Thyroid gland (tissue), 7 donors: ENCODE data around the gene DOCK10.

- PRO-cap, 2 experiments: no peak in any of the 2 experiments
- RAMPAGE, long total RNA, 5 experiments: no peak in any of the 5 experiments
Observed at GRCh38 chr2:221942912-221943494, 355.8 kb downstream of the PAX3 start.

GRCh38 chr2:222555029-222555773 lies 100.7 kb downstream of the FARSB start:
- PRO-cap, 2 experiments: no peak in any of the 2 experiments
- RAMPAGE, long total RNA, 5 experiments: no peak in any of the 5 experiments

DNA sequence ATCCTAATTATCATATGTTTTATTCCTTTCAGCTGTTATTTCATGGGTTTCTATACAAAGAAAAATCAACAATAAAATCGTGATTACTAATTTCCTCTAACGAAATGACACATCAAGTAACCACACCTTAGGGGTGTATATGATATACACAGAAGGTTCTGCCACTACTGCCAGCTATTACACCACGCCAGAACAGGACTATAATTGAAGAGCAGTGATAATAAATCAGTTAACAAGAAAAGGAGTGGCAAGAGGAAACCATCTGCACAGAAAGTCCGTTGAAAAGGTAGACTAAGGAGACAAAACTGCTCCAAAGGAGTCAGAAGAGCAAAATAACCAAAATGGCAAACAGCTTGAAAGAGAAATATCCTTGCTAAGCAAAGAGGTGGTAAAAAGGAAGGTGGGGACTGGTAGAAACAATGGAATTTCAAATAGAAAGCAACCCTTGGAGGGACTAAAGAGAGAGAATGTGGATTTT lies 3.0 kb downstream of the FARSB start:
- PRO-cap, 2 experiments: no peak in any of the 2 experiments
- RAMPAGE, long total RNA, 5 experiments: no peak in any of the 5 experiments

GRCh38 chr2:222683836-222684268 lies 12.4 kb downstream of the MOGAT1 start:
- PRO-cap, 2 experiments: no peak in any of the 2 experiments
- RAMPAGE, long total RNA, 5 experiments: no peak in any of the 5 experiments

DNA sequence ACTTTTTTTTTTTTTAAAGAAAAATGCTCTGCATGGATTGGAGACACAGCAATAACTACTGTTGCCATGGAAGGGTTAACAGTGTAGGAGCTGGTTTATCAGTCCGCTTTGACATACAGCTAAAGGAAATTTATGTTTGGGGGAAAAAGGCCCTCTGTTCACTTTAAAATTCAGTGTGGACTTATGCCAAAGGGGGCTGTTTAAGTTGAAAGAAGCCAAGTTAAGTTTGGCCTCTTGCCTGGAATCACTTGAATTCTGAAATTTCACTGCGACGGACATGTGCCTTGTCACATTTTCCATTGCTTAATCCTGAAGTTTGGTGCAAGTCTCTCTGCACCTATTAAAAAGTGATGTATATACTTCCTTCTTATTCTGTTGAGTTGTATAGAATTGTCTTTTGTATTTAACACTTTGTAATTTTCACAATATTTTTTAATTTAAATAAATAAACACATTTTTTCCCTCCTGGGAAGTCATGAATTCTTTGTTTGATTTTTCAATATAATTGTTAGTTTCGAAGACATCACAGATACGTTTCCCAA lies 3.2 kb downstream of the KCNE4 start:
- PRO-cap, 2 experiments: peak in 1 of 2 experiments; most common plus-strand start position 251 of the sequence (in 1); most common minus-strand start position 177 of the sequence (in 1)
- RAMPAGE, long total RNA, 5 experiments: no peak in any of the 5 experiments

DNA sequence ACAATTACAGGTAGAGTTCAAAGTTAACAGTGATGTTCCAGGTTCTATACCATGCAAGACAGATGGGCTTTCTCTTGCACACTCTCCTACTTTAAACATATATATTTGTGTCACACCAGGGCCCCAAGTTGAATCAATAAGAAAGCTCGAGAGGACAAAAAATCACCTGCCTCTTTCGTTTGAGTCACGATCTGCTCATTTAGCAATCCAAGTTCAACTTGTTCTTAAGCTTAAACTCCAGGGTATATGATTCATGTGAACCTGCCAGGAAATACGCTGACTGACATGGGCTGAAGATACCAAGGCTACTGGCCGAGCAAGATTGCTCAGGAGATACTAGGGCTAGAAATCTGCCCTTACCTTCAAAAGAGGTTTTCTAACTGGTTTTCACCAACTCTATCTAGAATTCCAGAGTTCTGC lies 77.3 kb downstream of the AP1S3 start:
- PRO-cap, 2 experiments: peak in 1 of 2 experiments; most common plus-strand start position 254 of the sequence (in 1); most common minus-strand start position 138 of the sequence (in 1)
- RAMPAGE, long total RNA, 5 experiments: no peak in any of the 5 experiments

- PRO-cap, 2 experiments: no peak in any of the 2 experiments
- RAMPAGE, long total RNA, 5 experiments: no peak in any of the 5 experiments
Observed at GRCh38 chr2:224221580-224221905, 180.4 kb downstream of the FAM124B start.

GRCh38 chr2:224399667-224400132 lies 2.2 kb downstream of the FAM124B start:
- PRO-cap, 2 experiments: no peak in any of the 2 experiments
- RAMPAGE, long total RNA, 5 experiments: no peak in any of the 5 experiments

DNA sequence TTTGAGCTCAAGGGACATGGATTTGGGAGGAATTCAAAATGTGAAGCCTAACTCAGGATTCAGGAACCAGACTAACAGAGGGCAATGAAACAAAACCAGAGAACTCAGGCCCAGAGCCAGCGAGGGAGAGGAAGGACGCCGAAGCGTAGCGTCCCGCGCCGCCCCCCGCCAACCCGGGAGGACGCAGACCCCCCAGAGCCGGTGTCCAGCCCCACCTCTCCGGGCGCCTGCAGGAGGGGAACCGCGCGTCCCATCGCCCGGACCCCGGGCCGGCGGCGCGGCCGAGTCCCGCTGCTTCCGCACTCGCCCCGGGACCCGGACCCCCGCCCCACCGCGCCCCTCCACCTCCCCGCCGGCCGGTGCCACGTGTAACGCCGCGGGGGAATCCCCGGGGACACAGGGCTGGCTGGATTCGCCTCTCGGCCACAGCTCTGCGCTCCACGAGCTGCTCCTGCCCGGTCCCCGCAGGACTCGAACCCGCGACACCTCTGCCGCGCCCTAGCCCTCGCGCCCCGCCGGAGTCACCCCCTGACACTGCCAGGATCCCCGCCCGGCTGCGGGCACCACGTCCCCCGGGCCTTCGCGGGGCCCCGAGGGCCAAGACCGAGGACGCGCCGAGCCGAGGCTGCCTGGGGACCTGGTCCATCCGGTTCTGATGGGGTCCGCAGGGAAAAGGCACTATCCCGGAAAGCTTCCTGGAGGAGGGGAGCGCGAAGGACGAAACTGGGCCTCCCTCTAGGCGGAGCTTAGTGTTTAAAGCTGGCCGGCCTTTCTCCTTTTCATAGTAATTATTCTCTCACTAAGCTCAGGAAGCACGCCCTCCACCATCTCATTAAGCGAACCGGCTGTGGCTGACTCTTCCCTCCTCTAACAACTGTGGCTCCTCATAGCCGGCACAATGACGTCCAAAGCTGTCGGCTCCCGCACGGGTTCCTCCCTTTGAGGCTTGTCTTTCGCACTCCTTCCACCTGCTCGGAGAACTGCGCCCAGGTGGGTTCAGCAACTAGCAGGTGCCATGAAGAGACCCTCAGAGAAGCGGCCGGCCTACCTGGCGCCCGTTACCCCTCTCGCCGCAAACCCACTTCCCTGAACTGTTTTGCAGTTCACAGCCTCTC lies 40.5 kb upstream of the FAM124B start:
- PRO-cap, 2 experiments: peak in 1 of 2 experiments; most common minus-strand start position 654 of the sequence (in 1)
- RAMPAGE, long total RNA, 5 experiments: no peak in any of the 5 experiments

DNA sequence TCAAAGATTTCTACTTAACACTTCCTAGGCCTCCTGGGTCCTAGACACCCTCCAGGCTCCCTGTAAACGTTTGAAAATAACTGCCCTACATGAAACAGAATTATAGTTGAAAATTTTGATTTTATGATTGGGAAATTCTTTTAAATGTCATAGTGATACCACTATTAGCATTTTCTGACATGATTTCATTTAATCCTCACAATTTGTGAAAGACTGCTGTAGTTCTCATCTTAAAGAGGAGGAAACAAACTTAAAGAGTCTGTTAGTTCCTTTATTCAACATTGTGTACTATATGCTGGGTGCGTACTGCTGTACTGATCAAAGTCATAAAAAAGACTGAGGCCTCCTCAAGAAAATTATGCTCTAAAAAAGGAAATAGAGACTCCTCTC lies 10.6 kb downstream of the CUL3 start:
- PRO-cap, 2 experiments: no peak in any of the 2 experiments
- RAMPAGE, long total RNA, 5 experiments: no peak in any of the 5 experiments

- PRO-cap, 2 experiments: peak in 2 of 2 experiments; most common plus-strand start chr2:224585718 (in 1)
- RAMPAGE, long total RNA, 5 experiments: no peak in any of the 5 experiments
Observed at GRCh38 chr2:224585583-224586226, 542 bp upstream of the CUL3 start.

DNA sequence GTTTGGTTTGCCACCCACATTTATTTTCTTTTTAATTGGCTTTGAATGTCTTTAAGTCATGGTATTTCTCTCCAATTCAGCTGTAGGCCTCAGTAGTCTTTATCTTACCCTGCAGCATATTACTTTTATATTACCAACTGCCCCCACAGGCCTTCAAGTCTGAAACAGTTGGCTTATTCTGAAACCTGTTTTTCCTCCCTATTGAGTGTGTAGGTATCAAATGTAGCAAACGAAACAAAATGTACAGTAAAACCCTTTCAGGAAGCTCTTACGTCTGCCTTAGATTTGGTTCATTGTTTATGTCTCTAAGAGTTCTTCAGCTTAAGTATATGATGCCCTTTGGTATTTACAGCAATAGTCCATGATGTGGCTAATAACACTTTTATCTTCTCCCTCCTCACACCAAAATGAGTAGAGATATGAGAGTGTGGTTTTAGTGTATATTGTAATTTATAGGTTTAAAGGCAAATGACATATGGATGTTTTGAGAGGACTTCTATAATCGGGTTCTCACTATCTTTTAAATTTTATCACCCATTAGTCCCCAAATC lies 108.8 kb downstream of the DOCK10 start:
- PRO-cap, 2 experiments: no peak in any of the 2 experiments
- RAMPAGE, long total RNA, 5 experiments: no peak in any of the 5 experiments

DNA sequence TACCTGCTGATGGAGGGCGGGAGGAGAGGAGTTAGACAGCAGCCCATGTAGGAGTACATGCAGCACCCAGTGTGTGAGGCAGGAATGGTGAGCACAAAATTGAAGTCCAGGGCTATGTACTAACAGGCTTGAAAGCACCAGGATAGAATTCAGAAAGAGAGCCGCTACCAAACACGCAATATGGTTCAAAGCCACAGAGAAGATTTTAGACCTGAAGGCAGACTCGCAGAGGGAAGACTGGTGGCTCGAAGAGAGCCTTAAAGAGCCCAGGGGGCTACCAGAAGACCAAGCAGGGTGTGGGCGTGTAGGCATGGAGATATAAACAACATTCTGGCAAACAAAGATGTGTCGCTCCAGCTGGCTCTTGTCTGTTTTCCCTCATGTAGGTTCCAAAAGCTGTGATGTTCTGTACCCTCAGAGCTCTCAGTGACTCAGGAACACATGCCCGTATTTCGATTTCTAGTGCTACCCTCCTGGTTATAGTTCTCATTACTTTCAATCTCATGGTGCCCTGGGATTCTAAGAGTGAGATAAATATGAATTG lies 44.6 kb downstream of the DOCK10 start:
- PRO-cap, 2 experiments: no peak in any of the 2 experiments
- RAMPAGE, long total RNA, 5 experiments: no peak in any of the 5 experiments

GRCh38 chr2:225017576-225018160 lies 24.6 kb downstream of the DOCK10 start:
- PRO-cap, 2 experiments: no peak in any of the 2 experiments
- RAMPAGE, long total RNA, 5 experiments: no peak in any of the 5 experiments

GRCh38 chr2:225030303-225030575 lies 12.0 kb downstream of the DOCK10 start:
- PRO-cap, 2 experiments: no peak in any of the 2 experiments
- RAMPAGE, long total RNA, 5 experiments: no peak in any of the 5 experiments

DNA sequence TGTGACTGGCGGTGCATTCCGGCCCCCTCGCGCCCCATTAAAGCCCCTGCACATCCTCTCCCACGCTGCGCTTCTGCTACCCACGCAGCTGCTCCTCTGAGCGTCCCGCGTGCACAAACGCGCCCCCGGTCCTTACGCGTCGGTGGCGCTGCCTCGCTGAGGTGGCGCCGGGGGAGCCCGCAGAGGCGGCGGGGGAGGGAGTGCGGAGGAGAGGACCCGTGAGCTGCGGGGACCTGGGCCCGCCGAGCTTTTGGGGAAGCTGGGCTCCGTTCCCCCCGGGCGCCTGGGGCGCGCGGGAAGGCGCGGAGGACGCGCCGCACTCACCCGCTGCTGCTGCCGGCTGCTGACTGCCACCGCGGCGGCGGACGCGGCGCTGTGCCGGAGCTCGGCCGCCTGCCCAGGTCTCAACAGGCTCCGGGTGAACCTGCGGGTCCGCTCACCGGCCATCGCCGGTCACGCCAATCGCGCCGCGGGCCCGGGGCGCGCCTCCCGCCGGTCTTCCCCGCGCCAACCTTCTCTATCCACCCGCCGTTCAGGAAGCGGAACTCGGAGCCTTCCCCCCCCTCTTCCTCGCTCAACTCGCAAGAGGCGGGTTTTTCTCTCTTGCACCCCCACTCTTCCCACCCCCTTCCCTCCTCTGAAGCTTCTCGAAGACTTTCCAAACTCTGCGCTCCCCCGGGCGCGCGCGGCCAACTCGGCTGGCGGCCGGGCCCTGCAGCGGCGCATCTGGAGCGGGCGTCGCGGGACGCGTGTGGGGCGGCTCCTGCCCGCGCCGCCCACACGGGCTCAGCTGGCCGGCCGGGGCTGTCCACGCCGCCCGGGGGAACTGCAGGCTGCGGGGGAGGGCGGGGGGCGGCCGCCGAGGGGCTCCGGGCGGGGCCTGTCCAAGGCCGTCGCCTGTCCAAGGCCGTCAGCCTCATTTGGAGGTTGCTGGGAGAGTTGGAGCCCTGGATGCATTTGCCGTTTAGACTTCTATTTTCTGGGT lies at the start of gene DOCK10:
Gene DOCK10 (minus strand): TSS at position 541 of the 985 bp plus-strand sequence.
- PRO-cap, 2 experiments: peak in 2 of 2 experiments; most common plus-strand start position 182 of the sequence (in 1); most common minus-strand start position 519 of the sequence (in 1)
- RAMPAGE, long total RNA, 5 experiments: start-site peak on the minus strand in 1 of 5 experiments, centred at position 458 of the sequence, 6 reads per replicate

DNA sequence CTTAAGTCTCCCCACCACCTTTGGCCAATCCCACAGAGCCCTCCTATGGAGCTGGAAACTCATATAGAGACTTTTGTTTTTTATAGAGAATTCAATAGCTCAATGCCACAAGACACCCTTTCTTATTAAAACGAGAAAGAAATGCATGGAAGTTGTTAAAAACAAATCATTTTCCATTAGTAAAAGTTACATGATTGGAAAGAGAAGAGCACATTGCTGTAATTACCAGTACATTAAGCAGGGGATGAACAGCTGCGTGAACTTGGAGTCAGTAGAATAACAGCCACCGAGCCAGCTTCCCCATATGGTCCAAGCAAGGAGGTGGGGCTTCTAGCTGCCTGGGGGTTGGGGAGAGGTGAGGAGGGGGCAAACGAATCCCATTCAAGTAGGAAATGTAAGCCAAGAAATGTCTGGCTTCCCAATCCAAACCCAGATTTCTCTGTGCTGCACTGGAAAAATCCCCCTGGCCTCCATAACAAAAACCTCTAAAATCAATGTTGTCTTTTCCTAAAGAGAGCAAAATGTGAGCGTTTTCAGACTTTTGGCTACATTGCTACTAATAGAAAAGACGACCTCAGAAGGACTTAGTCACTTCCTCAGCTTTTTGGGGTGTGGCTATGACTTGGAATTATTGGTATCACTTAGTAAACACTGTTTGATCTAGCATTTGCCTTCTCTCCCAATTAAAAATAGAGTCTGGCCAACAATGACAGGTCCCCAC lies 614.4 kb downstream of the IRS1 start:
- PRO-cap, 2 experiments: no peak in any of the 2 experiments
- RAMPAGE, long total RNA, 5 experiments: no peak in any of the 5 experiments

GRCh38 chr2:226742292-226743032 lies 57.2 kb downstream of the IRS1 start:
- PRO-cap, 2 experiments: no peak in any of the 2 experiments
- RAMPAGE, long total RNA, 5 experiments: no peak in any of the 5 experiments

GRCh38 chr2:226789788-226790804 lies 9.5 kb downstream of the IRS1 start:
- PRO-cap, 2 experiments: no peak in any of the 2 experiments
- RAMPAGE, long total RNA, 5 experiments: no peak in any of the 5 experiments

DNA sequence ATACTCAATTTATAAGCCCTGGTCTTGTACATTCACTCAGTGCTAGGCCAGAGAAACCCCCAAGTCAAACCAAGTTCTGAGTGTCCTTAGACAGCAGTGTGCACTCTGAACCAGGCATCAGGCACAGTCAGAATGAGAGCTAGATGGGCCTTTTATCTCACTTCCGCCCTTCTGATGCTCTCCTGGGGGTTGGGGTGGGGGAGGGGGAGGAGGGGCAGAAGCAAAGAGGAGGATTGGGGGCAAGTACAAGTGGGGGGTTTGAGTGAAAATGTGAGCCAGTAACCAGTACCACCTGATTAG lies 148.8 kb downstream of the RHBDD1 start:
- PRO-cap, 2 experiments: no peak in any of the 2 experiments
- RAMPAGE, long total RNA, 5 experiments: no peak in any of the 5 experiments